Tibial artery (tissue), 1 donor: ENCODE data around the gene MITF.

GRCh38 chr3:66393329-66394572 lies 107.1 kb downstream of the LRIG1 start:
- PRO-cap, result no peak

GRCh38 chr3:66432787-66432986 lies 68.1 kb downstream of the LRIG1 start:
- PRO-cap, result no peak

- PRO-cap, result no peak
Measured at GRCh38 chr3:66445028-66445764, 55.6 kb downstream of the LRIG1 start.

DNA sequence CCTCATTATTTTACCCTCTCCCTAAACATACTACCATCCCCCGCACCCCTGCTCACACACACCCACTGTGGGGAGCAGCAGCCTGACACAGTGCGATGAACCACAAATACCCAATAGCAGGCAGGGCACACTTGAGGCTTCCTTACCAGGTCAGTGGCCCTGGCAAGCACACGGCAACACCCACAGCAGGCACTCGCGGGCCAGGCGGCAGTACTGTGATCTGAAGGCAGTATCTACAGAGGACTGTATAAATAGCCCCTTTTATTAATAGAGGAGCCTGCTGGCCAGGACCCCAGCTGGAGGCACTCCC lies 44.2 kb downstream of the LRIG1 start:
- PRO-cap, result no peak

DNA sequence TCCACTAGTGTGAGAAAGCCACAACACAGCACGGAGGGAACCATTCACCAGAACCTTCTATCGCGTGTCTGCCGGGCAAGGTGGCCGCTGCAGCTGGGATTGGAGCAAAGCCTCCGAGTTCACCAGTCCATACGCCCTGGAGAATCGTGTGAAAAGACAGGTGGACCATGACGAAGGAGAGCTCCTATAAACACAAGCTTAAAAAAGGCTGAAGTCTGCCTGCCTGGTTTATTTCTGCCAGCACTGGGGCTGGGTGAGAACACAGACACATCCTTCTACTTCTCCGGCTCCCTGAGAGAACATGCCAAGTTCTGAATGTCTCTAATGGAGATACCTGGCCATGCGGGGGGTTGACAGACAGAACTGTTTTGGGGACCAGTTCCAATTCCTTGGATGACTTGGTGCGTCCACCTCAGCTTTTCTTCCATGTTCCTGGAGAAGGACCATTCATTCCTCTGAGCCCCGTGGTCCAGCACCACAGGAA lies 82.2 kb upstream of the LRIG1 start:
- PRO-cap, result no peak

- PRO-cap, result no peak
Measured at GRCh38 chr3:67582597-67583820, 71.4 kb downstream of the SUCLG2 start.

- PRO-cap, result no peak
Measured at GRCh38 chr3:67593454-67594085, 60.8 kb downstream of the SUCLG2 start.

- PRO-cap, result no peak
Measured at GRCh38 chr3:67646676-67647297, 7.6 kb downstream of the SUCLG2 start.

DNA sequence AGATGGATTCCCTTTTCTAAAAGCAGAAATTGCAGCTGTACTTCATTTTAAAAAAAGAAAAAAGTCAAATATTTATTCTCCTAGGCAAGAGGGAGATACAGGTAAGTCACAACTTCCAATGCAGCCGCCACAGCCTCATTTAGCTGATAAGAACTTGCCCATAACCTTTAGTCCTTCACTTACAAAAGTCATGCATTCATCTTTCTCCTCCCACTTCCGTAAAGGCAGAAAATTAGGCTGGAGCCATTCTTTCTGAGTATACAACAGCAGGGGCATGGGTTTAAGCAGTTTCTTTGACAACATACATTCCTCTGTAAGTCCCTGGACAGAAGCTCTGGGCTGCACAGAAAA lies 4.3 kb downstream of the SUCLG2 start:
- PRO-cap, result no peak

GRCh38 chr3:68515136-68515401 lies 417.3 kb downstream of the TAFA4 start:
- PRO-cap, result no peak

DNA sequence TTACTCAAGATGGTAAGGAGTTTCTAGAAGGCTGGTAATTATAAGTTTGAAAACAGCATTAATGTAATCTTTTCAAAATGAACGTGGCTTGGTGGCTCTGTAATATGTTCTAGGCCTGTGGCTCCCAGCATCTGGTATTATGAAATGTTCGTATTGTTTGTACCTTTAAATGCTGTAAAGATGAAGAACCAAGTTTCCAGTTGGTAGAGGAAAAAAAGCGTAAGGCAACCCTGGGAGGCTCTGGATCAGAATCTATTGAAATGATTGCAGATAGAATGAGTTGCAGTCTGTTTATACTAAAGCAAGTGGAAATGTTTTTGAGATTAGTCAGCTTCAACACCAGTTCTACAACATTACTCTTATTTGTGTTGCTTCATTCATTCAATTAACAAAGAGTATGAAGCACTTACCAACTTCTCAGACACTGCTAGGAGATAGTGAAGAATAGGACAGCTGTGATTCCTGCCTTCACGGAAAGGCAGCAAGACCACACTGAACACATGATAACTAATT lies 5.3 kb downstream of the ARL6IP5 start:
- PRO-cap, result no peak

DNA sequence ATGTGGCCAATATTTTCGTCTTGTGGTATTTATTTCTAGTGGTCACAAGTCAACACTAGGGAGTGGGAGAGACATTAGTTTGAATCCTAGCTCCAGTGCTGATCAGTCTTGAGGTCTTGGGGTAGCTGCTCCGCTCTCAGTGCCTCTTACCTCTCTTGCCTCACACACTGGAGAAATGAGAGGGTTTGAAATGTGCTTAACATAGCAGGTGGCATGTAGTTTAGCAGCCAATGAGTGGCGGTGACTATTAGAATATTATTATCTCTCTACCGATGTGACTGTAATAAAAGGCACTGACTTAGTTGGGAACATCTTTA lies 92.7 kb downstream of the FRMD4B start:
- PRO-cap, result no peak

GRCh38 chr3:69403438-69403898 lies 17.6 kb upstream of the FRMD4B start:
- PRO-cap, result no peak

- PRO-cap, result no peak
Measured at GRCh38 chr3:69484707-69485503, 99.0 kb upstream of the FRMD4B start.

DNA sequence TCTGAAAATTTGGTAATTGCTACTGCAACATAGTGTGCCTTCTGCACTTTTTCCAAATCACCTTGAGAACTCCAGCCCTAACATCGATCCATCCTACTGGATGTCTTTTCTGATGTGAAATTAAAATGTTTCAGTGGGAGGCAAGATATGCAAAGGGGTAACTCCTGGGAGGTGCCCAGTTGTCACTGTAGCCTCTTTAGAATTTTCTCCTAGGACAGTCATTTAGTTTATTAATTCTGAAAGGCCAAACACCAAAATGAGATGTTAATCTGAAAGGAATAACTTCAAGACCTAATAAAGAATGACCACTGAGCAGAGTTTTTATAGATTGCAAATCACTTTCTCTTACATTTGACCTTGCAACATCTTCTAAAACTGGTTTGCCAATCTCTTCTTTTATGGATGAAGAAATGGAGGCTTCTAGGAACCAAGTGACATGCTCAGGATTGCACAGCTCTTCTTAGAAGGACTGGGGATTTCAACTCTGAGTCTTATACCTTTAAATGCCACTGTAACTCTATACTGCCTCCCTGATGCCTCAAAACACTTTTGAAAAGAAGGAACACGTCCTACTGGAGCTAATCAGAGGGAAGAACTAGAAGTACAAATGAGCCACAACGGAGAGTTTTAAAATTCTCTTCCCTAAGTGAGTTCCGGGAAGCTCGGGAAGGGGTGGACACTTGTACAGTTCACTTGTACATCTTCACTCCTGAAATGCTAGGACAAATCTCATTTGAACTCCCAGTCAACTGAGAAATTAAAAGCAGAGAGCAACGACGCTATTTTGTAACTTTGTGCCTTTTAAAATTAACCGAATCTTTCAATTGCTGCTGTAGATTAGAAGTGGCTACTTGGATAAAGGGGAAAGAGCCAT lies 1.1 kb upstream of the MITF start:
- PRO-cap, result no peak

GRCh38 chr3:69739409-69740121 lies at the start of gene MITF:
TSS of gene MITF (plus strand) at chr3:69739464.
- PRO-cap, result bidirectional peak, plus-strand start at chr3:69739482, minus-strand start at chr3:69739254

- PRO-cap, result no peak
Measured at GRCh38 chr3:69897835-69898710, 158.8 kb downstream of the MITF start.

DNA sequence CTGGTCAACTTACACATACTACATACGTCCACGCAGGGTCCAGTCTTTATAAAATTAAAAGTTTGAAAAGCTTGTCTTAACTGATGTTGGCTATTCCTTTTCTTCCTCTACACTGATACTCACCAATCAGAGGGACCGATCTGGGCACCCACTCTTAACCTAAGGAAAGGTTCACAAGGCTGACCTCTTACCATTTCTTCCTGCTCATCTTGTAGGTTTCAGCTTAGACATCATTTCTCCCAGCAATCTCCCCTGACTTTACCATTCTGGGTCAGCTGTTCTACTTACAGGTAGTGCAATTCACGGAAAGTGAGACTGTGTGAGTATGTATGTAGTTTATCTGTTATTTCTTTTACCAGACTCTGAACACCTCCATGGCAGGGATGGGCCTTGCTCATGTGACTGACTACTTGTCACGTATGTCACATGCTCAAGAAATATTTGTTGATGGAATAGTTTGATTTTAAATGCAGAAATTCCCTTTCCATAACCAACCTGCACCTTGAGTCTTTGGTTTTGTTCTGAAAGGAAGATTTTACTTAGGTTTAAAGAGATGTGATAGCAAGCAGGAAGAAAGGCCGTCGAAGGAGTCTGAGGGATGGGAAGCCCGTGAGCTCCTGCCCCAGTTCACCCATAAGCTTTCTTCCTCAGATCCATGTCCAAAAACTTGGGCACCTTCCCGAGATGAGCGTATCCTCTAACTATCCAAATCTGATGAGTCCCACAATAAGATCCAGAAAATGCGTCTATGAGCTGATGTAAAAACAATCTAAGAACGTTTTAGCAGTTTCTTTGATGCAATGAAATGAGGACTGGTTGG lies 599.2 kb downstream of the FOXP1 start:
- PRO-cap, result no peak

DNA sequence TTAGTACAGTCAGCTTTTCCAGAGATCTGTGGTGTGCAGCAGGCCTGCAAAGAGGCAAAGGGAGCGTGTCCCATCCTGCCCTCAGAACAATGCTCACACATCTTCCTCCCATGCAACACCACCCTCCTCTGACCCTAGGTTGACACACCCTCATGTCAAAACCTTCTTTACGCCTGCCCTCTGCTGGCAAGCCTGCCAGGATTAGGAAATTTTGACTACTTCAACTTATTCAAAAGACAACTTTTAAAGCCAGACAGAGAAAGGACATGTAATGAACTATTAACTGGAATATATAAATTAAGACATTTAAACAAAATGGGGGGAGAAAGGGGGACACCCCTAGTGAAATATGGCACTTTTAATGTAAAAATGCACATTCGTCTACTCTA lies 513.7 kb downstream of the FOXP1 start:
- PRO-cap, result unidirectional peak, minus-strand start at position 91 of the sequence

- PRO-cap, result no peak
Measured at GRCh38 chr3:71080456-71081272, 502.9 kb downstream of the FOXP1 start.